GM12891 (cell line): Measurements from ENCODE around the gene RALGDS.

DNA sequence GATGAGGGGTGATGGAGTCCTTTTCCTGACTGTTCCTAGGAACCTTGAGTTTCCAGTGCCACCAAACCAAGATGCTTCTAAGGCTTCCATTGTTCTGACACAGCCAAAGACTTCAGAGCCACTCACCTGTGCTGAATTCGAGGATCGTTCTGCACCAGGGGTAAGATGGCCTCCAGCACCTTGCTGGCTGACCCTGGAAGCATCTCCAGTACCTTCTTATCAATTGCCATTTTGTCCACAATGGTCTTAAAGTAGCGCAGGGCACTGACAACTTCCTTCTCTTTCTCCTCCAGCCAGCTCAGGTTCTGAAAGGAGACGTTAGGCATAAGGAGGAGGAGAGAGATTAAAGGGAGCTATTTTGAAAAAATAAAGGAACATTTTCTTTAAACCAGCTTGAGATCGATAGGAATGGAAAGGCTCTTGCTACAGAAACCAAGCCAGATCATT lies 96.7 kb downstream of the RAPGEF1 start:
- RRBS: no CpG with 5 or more reads among the region's 5 CpGs

GRCh38 chr9:131649720-131650652 lies 89.9 kb downstream of the RAPGEF1 start:
- RRBS: no CpG with 5 or more reads among the region's 8 CpGs

DNA sequence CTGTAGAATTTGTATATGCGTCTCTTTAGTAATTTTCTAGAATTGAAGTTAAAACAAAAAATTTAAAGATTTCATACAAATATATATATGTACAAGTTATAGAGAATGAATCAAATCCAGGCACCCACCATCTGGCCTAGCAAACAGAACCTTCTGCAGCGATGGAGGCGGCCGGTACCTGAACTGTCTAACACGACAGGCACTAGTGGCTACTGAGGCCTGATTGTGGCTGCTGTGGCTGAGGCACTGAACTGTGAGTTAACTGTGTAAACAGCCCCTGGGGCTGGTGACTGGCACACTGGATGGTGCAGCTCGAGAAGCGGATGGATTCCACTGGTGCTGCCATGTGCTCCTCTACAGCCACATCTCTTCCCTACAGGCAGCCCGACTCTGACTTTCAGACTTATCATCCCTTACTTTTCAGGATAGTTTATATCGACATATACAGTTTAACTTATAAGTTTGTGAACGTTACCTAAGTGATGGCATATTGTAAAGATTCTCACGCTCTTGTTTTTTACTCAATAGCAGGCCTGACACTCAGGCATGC lies 82.4 kb downstream of the RAPGEF1 start:
- RRBS: no CpG with 5 or more reads among the region's 11 CpGs

DNA sequence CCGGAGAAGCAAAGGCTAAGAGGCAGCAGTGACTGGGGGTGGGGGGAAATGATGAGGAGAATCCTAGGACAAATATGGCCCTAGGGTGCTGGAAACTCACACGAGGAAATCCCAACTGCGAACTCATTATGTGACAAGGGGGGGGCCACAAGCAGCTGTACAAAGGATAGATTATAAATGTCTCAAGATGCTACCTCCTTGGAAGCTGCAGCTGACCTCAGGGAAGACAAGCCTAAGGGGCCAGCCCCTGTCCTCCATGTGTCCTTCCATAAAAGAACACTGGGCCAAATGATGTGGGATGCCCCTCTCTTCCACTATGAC lies 60.9 kb downstream of the RAPGEF1 start:
- RRBS: no CpG with 5 or more reads among the region's 3 CpGs

DNA sequence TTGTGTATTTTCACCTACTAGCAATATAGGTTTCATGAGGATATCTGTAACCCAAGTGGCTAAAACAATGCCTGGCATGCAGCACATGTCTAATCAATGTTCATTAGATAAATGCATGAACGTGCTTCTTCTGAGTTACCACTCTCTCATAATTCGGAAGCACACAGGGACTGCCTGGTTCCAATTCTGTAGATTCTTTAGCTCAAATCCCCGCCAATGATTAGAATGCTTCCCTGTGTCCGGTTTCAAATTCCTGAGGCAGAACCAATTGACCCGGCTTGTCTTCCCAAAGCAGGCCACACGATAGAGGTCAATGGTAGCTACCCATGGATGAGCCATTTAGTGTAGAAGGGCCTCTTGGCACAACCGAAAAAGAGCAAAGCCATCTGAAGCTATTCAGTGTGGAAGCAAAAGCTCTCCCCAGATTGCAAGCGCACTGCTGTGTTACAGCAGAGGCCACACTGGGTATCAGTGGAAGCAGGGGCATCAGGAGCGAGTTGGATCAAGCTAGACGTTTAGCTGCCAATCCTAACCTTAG lies 44.7 kb downstream of the RAPGEF1 start:
- RRBS: no CpG with 5 or more reads among the region's 10 CpGs

DNA sequence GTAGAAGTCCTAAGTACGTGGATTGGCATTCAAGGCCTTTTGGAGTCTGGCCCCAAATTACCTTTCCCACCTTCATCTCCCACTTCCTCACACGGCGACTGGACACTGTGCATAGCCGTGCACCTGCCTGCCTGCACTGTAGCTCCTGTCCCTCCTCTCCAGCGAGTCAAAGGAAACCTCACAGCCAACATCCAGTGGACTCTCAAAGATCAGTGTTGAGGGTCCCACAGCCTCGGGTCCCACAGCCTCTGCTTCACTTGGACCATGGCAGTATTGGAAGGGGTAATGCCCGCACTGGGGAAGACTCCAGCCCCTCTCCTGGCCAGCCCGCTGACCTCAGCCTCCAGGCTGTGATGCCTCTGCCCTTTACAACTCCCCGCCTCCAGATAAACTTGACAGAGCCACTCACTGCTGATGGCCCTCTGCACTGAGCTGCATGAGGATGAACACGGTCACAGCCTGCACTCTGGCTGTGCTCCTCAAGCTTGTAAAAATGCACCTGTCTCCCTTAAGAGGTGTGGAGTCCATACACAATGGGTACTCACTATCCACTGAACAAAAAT lies 23.0 kb downstream of the RAPGEF1 start:
- RRBS: no CpG with 5 or more reads among the region's 10 CpGs

DNA sequence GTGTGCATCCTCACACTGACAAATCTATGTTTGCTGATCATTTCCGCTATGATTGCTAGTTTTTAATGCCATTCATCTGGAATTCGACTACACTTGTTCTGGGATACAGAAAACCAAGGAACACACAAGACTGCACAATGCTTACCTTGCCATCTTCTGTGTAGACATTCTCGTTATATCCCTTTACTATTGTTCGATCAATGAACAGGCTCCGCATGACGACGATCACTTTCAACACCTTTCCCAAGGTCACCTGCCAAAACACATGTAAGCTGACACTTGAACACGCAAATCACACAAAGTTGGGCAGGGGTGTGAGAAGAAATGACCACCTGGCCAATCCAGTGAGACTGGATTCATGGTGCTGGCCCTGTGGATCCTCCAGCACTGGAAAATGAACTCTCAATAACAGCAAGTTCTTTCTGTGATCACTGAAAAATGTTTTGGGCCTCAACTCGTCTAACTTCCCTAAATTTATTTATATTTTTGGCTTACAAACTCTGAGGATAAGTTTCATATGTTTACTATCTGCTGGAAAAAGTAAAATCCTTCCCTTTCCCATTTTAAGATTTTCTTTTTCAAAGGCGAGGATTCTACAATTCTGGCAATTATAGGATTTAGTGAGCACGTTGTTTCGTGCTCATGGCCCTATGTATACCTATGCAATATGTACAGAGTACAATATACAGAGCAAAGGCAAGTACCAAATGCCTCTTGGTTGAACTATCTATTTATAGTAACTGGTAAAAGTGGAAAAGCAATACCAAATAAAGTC lies 154.1 kb upstream of the RAPGEF1 start:
- RRBS: no CpG with 5 or more reads among the region's 12 CpGs

DNA sequence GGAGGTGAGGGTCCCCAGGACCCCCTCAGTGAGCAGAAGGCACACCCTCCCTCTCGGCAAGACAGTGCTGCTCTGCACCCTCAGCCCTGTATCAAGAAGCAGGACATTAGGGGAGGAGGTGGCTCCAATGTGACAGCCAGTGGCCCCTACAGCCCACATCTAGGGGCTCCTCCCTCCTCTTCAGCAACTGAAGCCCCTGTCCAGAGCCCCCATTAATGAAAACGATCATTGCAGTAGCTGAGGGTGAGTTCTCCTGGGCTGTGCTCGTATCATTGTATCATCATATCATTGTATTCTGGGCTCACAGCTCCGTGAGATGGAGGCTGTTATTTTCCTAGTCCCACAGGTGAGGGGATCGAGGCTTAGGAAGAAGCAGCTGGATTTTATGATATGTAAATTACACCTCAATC lies 71.6 kb downstream of the NTNG2 start:
- RRBS: no CpG with 5 or more reads among the region's 5 CpGs

DNA sequence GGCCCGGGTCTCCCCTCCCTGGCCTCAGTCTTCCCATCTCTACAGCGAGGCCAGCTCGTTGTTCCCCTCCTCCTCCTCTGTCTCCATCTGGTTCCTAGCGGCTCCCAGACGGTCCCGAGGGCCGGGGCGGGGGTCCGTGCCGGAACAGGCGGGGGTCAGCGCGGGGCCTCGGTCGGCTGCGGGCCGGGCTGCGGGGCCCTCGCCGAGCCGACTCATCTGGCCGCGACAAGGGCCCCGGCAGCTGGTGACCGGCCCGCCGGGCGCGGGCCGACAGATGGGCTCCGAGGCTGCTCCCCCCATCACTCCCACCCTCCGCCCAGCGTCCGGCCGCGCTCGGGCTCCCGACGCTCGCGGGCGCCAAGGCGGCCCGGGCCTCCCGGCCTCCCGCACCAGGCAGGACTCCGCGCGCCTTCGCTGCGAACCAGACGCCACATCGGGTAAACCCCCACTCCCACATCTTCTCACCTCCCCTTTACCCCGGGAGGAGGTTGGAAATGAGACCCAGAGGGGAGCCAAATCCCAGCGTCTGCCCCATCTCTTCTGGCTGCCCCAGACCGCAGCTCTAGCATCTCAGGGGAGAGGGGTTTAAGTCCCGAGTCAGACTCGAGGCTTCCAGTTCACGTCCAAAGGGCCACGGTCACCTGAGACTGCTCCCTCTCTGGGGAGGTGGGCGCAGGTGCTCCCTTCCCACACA lies 8.2 kb downstream of the BARHL1 start:
- RRBS: 13% methylated on average over 35 of the region's 61 CpGs

DNA sequence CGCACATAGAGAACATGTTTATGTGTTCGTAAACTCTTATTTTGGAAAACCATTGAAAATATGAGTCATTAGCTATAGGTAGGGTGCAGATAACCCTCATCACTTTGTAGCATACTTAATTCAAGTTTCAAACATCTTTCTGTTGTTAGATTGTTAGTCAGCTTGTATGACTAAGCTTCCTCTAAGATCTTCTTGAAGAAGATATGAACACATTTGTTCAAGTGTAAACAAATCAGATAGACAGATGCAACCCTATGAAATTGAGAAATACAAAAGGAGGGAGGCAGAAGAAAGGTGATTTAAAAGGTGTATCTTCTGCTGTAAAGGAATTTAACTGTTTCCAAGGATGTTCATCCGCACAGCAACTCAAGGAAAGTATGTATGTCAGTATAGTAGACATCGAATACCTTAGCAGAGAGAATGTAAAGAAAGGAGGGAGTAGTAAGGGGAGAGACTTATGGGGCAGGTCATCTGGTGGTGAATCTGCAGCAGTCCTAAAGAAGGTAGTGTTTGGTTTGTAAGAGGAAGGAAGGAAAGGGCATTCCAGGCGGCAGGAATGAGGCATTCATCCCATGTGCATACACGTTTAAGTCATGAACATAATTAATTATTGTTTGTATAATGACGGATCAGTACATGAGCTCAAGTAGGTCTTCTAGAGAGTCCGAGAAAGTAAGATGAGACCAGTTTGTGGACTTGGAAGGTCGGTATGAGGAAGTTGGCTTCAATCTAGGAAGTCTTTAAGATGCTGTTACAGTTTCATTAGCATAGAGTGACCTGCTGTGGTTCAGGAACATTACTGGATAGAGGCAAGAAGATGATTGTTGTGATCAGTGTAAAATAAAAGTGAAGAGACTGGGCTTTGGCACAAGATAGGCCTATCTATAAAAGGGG lies 1.9 kb downstream of the GTF3C4 start:
- RRBS: no CpG with 5 or more reads among the region's 9 CpGs

DNA sequence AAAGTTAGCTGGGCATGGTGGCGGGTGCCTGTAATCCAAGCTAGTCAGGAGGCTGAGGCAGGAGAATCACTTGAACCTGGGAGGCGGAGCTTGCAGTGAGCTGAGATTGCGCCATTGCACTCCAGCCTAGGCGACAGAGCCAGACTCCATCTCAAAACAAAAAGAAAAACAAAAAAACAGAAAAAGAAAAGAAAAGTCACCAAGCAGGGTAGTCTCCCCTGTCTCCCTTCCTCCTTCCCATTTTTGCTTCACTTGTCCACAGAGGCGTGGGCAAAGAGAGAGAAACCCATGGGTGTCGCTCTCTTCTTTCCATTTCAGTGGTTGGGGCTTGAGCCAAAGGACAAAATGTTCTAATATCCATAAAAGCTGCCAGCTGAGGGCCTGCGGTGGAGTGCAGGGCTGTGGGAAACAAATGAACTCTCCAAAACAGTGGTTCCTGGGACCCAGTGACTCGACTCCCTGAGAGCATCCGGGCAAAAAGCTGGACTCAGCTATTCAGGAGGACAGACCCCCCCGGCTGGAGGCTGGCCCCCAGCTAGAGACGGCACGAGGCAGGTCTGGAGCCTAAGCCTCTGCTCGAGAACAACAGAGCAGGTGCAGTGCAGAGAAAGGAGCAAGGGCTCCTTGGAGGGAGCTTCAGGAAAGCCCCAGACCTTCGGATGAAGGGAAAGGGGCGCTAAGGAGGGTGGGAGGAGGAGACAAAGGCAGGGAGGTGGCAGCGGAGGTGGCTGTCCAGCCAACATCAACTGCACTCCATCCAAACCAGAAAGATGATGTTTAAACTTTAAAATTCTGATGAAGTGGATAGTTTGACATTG lies 6.8 kb downstream of the AK8 start:
- RRBS: no CpG with 5 or more reads among the region's 16 CpGs

DNA sequence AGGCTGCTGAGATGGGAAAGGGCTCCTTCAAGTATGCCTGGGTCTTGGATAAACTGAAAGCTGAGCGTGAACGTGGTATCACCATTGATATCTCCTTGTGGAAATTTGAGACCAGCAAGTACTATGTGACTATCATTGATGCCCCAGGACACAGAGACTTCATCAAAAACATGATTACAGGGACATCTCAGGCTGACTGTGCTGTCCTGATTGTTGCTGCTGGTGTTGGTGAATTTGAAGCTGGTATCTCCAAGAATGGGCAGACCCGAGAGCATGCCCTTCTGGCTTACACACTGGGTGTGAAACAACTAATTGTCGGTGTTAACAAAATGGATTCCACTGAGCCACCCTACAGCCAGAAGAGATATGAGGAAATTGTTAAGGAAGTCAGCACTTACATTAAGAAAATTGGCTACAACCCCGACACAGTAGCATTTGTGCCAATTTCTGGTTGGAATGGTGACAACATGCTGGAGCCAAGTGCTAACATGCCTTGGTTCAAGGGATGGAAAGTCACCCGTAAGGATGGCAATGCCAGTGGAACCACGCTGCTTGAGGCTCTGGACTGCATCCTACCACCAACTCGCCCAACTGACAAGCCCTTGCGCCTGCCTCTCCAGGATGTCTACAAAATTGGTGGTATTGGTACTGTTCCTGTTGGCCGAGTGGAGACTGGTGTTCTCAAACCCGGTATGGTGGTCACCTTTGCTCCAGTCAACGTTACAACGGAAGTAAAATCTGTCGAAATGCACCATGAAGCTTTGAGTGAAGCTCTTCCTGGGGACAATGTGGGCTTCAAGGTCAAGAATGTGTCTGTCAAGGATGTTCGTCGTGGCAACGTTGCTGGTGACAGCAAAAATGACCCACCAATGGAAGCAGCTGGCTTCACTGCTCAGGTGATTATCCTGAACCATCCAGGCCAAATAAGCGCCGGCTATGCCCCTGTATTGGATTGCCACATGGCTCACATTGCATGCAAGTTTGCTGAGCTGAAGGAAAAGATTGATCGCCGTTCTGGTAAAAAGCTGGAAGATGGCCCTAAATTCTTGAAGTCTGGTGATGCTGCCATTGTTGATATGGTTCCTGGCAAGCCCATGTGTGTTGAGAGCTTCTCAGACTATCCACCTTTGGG lies 10.8 kb upstream of the GTF3C5 start:
- RRBS: no CpG with 5 or more reads among the region's 21 CpGs

DNA sequence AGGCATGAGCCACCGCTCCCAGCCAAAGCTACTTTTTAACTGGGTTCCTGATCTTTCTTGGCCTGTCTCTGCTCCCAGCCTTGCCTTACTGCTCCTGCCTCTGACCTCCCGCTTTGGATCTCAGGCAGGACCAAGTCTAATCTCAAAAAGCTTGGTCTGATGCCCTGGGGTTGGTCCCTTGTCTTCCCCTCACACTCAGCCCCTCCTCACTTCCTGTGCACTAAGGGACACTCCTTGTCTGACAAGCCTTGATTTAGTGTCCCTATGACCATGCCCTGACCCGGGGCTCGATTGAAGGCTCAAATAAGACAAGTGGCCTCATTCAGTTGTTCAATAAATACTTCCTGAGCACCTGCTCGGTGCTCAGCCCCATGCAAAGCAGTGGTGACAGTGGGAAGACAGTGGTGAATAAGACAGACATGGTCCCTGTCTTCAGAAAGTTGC lies 3.6 kb upstream of the GTF3C5 start:
- RRBS: no CpG with 5 or more reads among the region's 5 CpGs

DNA sequence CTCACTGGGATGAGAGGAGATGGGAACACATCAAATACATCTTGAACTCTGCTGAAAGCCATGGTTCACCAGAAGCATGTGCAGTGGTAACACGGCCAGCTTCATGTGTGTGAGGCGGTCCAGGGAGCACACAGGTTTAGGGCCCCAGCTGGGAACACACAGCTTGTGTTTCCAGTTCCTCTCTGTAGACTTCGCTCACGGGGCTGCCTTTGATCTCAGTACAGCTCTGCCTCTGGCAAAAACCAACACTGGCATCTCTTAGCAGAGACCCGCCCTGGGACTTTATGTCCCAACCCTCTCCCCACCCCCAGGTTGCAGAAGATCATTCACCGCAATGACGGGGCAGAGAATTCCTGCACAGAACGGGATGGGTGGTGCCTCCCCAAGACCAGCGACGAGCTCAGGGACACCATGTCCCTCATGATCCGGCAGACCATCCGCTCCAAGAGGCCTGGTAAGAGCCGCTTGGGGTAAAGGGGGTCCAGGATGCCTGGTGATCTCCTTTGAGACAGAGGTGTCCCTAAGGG lies 5.3 kb upstream of the CEL start:
- RRBS: no CpG with 5 or more reads among the region's 13 CpGs

GRCh38 chr9:133105628-133106129 lies 15.4 kb downstream of the RALGDS start:
- RRBS: no CpG with 5 or more reads among the region's 19 CpGs

DNA sequence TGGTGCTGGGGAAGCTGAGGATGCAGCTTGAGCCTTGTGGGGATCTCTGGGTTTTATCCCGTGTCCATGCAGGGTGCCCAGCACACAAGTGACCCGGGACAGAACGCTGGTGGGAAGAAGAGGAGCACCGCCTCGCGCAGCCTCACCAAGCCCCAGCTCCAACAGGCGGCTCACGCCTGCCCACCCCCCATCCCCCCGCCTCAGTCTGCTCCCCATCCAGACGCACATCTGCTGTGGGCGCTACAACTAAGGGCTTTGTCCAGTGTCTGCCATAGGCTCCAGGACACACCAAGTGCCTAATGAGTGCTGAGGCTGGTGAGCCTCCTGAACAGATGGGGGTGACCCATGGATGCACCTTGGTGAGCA lies 13.7 kb downstream of the RALGDS start:
- RRBS: no CpG with 5 or more reads among the region's 11 CpGs

DNA sequence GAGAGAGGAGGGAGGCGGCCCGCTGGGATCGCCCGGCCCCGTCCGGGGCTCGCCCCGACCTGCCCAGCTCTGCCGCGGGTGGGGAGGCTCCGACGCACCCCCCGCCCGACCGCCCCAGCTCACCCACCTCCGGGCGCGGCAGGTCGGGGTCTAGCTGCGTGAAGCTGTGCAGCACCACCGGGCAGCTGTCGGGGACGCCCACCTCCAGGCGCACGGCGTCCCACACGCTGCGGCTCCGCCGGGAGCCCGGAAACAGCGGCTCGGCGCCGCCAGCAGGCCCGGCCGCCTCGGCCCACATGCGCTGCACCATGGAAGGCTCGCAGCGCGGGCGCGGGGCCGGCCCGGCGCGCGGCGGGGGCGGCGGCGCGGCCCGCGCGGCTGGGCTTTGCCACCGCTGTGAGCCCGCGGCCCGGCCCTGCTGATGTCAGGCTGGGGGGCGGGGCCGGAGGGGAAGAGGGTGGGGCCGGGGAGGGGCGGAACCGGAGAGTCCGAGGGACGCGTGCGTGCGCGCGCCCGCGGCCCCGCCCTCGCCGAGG lies at the start of gene RALGDS:
RALGDS (minus strand) TSS at position 396 of the 536 bp plus-strand sequence.
- RRBS: under 1% methylated on average over 52 of the region's 78 CpGs

DNA sequence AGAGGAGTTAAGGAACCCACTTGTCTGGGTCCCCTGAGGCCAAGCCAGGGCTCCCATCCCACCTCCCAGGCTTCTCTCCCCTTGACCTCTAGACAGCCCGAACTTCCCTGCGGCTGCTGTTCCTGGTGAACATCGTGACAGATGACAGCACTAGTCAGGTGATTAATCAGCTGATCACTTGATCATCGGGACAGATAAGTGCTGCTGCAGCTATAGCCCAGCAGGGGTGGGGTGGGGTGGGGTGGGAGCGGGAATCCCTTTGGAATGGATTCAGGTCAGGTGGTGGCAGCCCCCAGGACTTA lies 18.8 kb upstream of the RALGDS start:
- RRBS: no CpG with 5 or more reads among the region's 5 CpGs

GRCh38 chr9:133233592-133234572 lies 24.8 kb upstream of the OBP2B start:
- RRBS: 100% methylated on average over 3 of the region's 39 CpGs

GRCh38 chr9:133349890-133350687 lies 2.1 kb downstream of the RPL7A start:
- RRBS: no CpG with 5 or more reads among the region's 17 CpGs